SK-N-MC (cell line): ENCODE measurements around the gene TBC1D9.

- RRBS: under 1% methylated on average over 13 of the region's 66 CpGs
Observed at GRCh38 chr4:139294723-139296189, 6.0 kb upstream of the NAA15 start.

GRCh38 chr4:139300445-139301135 is 715 bp upstream of the NAA15 start:
- RRBS: no CpG with 5 or more reads among the region's 17 CpGs

DNA sequence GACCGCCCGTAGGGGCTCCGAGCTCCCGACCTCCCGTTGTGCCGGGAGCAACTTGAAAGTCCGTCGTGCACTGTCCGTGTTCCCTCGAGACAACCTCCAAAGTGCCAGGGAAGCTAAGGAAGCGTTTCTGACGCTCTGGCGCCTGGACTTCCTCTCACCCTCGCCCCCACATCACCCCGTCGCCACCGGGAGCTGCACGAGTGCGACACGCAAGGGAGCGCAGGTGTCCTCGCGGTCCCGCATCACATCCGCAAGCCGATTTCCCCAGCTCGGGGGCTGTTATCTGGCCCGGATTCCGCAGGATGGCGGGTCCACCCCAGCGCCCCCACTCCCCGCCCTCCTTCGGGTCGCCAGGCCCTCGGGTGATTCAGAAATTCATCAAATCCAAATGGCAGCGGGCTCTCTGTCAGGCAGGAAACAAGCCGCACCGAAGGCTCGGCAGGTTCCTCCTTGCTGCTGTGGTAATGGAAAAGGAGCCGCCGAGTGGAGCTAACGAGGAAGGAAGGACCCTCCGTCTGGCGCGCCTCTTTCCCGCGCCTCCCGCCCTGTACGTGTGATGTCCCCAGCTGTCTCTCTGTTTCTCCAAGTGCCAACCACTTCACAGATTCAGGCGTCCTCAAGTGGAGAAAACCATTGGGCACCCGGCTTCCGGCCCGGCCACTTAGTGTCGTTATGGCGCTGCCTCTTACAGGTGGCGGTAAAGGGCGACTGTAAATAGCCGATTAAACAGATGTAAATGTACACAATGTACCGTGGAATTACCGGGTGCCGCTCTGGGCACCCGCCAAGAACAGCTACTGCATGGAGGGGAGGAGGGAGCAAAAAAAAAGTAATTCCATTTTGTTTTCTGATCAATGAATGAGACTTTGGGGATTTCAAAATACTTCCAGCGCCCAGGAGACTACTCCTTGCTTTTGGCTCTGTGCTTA is 936 bp upstream of the SETD7 start:
- RRBS: 2% methylated on average over 13 of the region's 63 CpGs

- RRBS: no CpG with 5 or more reads among the region's 5 CpGs
Observed at GRCh38 chr4:139646863-139647630, 18.6 kb upstream of the MGST2 start.

GRCh38 chr4:139817603-139818364 is 152.2 kb downstream of the MGST2 start:
- RRBS: no CpG with 5 or more reads among the region's 6 CpGs

DNA sequence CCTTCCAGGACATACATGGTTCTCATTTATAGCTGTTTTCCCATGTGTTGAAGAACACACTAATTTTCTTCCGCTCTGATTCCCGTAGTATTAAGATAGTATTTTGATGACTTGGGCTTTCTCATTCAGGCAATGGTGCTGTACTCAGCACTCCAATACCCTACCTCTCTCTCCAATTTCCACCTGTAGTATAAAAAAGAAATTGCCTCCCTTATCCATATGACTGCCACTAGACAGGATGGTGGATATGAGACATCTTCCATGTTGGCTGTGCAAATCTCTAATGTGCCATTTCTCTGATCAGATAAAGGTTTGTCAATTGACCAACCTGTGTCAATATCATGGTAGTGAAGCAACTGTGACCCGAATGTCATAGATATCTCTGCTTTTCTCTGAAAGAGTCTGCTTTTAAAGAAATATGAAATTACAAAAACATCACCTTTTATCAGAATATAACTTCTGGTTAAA is 154.3 kb downstream of the MGST2 start:
- RRBS: no CpG with 5 or more reads among the region's 3 CpGs

DNA sequence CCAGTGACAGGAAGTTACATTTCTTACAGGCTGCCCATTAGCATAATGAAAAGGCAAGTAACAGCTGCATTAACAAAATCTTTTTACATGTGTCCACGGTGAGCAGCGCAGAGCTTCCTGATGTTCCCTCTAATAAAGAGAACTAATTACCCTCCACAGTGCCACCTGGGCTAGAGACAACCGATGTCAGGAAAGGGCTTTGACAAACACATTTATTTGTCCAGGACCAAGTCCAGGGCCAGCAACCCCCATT is 176.1 kb downstream of the MGST2 start:
- RRBS: no CpG with 5 or more reads among the region's 3 CpGs

GRCh38 chr4:140012354-140013420 is 141.3 kb downstream of the MAML3 start:
- RRBS: 68% methylated on average over 2 of the region's 13 CpGs

DNA sequence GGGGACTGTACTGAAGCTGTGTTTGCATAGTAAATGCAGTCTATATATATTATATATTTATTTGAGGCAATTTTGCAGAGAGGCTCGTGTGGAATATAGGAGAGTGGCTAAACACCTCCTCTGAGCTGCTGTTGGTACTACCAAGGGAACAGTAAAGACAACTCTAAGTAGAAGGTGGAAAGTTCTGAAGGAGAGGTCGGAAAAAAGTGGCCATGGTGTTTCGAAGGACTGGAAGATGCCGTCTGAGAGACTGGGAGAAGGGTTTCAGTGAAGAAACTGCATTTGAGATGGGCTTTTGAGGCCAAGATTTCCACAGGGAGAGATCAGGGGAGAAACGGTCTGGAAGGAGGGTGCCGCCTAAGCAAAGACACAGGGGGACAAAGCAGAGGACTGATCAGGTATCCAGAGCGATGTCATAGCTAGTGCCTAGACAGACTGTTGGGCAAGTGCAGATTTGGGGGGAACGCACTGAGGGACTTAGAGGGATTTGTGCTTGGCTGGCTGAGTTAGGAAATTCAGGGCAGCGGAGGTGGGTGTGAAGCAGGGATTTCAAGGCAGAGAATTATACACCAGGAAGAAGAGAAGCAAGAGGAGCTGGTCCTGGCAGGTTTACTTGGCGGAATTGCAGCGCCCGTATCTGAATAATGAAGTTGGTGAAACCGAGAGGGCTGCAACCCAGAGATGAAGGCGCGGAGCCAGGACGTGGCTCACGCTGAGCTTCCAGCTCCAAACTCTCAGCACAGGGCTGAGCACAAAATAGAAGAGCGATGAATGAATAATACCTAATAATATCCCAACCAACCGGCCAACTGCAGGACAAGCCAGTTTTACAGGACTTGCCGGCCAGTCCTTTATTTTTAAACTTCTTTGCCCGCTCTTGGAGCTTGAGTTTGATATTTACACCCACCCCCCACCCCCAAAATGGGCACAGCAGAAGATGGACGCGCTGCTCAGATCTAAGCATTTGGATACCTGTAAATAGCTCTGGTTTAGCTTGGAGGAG is 106.9 kb downstream of the MAML3 start:
- RRBS: no CpG with 5 or more reads among the region's 23 CpGs

DNA sequence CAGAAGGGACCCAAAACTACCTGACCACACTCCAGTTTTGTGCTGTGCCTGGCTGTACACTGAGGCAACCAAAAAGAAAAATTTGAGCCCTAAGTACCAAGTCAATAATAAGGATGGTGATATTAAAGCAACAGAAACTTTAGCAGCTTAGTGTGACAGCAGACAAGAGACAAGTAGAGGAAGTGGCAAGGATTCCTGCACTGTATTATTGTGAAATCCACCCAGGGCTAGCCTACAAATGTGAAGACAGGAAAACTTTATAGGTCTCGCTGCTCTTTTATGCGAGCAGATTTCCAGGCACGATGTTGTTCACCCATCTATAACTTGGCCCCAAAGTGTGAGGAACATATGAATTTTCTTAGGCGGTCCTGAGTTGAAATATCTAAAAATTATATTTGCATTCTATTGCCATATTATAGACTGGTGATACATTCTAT is 61.2 kb downstream of the MAML3 start:
- RRBS: no CpG with 5 or more reads among the region's 4 CpGs

GRCh38 chr4:140162933-140163566 is 9.1 kb upstream of the MAML3 start:
- RRBS: no CpG with 5 or more reads among the region's 7 CpGs

GRCh38 chr4:140268249-140268957 is 105.0 kb upstream of the SCOC start:
- RRBS: no CpG with 5 or more reads among the region's 8 CpGs

- RRBS: no CpG with 5 or more reads among the region's 9 CpGs
Observed at GRCh38 chr4:140657312-140658096, 88.7 kb upstream of the UCP1 start.

GRCh38 chr4:140756186-140756259 is 162 bp downstream of the TBC1D9 start:
- RRBS: under 1% methylated on average over 4 of the region's 9 CpGs

GRCh38 chr4:140756260-140757449 is at the start of gene TBC1D9:
TSS of gene TBC1D9 (minus strand) at chr4:140756385.
- RRBS: 1% methylated on average over 30 of the region's 89 CpGs

GRCh38 chr4:140982455-140982874 is 150.8 kb downstream of the RNF150 start:
- RRBS: no CpG with 5 or more reads among the region's 2 CpGs

DNA sequence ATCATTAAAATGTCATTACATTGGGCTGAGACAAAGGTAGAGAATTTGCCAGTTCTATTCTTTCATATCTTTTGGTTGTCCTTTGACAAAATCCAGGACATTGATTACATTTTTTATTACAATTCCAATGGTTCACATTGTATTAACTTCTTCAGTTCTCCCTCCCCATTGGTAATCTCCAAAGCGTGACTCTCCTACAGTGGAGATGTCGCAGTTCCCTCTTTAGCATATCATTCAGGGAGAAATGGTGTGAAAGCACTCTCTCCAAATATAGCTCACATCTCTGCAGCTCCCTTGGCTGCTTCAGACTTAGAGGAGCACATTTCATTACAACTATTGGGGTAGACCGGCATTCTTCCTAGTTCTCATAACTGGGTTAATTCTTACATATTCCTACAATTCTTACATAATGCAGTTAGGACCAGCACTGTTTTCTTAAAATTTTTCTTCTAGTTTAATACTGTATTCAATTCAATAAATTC is 25.4 kb downstream of the RNF150 start:
- RRBS: no CpG with 5 or more reads among the region's 3 CpGs

- RRBS: no CpG with 5 or more reads among the region's 13 CpGs
Observed at GRCh38 chr4:141112473-141113426, 20.5 kb downstream of the RNF150 start.

DNA sequence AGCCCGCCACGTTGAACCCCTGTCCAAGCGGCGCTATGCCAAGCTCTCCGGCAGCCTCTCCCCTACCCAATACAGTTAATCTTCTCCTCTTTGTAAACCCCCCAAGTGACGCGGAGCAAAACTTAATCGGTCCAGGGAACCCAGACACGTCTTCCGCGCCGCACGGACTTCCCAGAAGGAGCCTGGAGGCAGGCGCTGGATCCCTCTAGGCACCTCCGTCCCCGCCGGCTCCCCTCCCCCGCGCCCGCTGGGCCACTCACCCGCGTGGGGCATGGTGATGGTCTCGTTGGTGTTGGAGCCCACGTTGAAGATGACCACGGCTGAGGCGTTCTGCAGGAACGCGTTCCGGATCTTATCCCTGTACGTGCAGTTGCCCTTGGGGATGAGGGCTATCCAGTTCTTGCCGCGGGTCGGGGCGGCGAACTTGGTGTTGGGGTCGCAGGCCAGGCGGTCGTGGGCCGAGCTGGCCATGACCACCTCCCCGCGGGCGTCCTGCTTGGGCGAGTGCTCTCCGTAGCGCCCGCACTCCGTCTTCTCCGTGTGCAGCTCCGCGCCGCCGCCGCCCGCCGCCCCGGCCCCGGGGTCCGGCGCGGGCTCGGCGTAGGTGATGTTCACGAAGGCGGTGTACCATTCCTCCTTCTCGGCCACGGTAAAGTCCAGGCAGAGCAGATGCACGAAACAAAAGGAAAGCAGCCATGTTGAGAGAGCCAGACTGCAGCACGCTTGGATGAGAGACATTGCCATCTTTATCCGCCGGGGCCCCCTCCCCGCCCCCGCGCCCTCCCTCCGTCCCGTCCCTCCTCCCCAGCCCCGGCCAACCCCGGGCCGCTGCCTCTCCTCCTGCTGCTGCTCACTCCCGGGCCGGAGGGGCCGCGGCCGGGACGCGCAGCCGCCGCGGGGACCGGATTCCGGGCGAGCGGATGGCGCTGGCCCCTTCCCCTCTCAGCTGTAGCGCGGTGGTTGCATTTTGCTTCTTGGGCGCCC is 912 bp downstream of the RNF150 start:
- RRBS: under 1% methylated on average over 19 of the region's 96 CpGs

GRCh38 chr4:142132534-142133475 is 496.4 kb downstream of the IL15 start:
- RRBS: no CpG with 5 or more reads among the region's 8 CpGs